Temporal lobe (tissue), 2 donors: ENCODE measurements around a stretch of chr3.

GRCh38 chr3:196609487-196609845, 30.0 kb upstream of the NRROS start:
- RAMPAGE, long total RNA: no peak

- RAMPAGE, long total RNA: no peak
Measured at GRCh38 chr3:196633713-196634680, 5.5 kb upstream of the NRROS start.

- RAMPAGE, long total RNA: no peak
Measured at GRCh38 chr3:196667146-196667630, 27.7 kb downstream of the NRROS start.

DNA sequence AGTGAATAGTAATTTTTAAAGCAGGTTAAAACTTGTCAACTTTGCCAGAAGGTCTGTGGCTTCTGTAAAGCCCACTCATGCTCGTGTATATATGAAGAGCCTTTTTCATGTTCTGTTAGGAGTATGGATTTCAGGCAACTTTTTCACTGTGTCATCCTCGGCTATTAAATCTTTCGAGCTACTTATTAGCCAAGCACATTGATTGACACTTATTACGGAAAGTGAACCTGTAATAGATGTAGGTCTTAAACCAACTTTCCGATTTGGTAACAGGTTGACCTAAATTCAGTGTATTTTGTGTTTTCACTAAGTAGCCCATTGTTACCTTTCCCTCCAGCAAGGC, 1.6 kb downstream of the PAK2 start:
- RAMPAGE, long total RNA: no peak

DNA sequence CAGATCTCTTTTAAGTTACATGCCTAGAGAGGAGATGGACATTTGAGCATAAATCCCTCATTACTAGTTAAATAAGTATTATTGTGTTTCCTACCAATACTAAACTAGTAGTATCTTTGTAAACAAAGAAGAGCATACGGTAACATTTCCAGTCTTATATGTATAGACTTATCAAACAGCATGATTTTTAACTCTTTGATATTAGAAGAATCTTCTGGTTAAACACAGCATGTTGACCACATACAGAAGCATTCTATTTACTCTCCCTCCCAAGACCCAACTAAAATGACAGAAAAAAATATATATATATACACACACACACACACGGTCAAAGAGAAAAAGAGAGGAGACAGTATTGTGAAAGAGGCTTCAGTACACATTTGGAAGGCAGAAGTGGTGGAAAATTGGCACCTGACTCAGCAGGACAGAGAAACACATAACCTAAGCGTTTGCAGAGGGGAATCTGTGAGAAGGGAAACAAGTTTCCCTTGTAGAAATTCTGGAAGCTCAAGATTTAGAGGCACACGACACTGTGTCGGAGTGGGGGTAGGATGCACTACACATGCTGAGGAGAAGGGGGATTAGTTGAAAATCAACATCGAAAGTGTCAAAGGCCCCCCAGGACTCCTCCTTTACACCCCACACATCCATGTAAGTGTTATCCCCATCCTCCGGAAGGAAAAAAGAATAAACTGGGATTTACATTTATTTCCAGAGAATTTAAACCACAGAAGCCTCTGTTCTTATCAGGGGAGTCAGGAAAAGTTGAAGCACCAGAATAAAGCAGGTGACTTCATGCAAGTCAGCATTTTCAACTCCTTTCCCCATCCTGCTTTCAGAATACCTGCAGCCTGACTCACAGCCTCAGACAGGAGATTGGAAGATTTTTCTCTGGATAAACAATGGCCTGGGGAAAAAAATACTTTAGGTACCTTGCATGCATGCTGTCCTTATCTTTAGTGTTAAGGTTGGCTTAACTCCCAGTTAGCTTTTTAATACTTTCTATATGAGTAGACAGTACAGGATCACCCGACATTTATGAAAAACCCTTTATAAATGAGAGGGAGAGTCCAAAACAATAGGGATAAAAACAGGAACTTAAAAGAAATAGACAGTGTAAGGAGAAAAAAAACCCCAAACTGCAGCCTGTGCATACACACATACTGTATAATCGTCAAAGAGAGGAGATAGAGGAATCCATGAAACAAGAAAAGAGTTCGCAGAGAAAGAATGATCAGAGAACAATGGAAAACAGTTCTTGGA, 53.3 kb downstream of the PAK2 start:
- RAMPAGE, long total RNA: no peak

DNA sequence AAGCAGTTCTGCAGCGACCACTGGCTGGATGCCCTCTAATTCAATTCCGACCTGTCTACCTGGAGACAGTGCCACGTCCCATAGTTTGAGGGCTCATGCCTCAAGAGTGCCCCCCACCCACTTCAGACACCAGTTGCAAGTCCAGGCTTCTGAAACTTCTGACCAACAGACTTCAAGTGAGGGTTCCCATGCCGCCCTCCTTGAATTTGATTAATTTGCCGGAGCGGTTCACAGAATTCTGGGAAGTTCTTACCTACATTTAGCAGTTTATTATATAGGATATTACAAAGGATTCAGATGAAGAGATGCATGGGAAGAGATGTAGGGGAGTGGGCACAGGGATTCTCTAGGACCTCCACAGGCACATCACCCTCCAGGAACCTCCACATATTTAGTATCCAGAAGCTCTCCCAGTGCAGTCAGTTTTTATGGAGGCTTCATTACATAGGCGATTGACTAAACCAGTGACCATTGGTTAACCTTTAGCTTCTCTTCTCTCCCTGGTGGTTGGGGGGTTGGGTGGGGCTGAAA, 36.9 kb downstream of the NCBP2 start:
- RAMPAGE, long total RNA: no peak

- RAMPAGE, long total RNA: no peak
Measured at GRCh38 chr3:196948112-196948793, 5.8 kb downstream of the NCBP2AS2 start.

DNA sequence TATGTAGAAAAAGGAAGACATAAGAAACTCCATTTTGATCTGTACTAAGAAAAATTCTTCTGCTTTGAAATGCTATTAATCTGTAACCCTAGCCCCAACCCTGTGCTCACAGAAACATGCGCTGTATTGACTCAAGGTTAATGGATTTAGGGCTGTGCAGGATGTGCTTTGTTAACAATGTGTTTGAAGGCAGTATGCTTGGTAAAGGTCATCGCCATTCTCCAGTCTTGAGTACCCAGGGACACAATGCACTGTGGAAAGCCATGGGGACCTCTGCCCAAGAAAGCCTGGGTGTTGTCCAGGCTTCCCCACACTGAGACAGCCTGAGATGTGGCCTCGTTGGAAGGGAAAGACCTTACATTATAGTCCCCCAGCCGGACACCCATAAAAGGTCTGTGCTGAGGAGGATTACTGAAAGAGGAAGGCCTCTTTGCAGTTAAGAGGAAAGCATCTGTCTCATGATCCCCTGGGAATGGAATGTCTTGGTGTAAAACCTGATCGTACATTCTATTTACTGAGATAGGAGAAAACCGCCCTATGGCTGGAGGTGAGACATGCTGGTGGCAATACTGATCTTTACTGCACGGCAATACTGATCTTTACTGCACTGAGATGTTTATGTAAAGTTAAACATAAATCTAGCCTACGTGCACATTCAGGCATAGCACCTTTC, 6.4 kb downstream of the PIGZ start:
- RAMPAGE, long total RNA: no peak

- RAMPAGE, long total RNA: no peak
Measured at GRCh38 chr3:196962753-196963149, 5.9 kb downstream of the PIGZ start.

DNA sequence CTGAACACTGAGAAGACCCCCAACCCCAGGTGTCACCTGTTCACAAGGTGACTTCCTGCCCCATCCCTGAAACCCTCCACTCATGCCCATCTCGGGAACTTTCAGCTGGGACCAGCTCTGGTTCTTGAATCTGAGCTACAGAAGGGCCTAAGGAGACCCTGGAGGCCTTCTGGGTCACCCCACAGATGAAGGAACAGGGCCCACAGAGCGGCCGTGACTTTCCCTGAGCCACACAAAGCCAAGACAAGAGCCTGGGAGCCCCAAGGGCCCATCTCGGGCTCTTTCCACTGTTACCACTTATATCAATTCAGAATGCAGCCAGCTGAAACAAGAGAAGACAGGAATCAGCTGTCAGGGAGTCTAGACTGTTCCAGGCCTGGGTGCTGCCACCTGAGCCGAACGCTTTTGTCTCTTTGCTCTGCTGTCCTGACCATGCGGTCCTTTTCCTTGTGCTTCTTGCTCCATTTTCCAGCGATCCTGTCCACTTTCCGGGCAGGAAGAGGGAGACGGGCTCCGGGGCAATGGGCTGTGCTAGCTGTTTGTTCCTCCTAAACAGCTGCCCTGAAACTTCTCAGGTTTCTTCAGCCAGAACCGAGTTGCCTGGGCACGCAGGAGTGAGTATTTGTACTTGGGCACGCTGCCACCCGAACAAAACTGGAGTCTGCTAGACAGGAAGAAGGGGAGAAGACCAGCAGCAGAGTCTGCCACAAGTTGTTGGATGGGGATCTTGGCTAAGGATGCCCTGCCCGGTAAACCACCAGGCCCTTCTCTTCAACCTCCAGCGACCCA, 28.0 kb upstream of the PIGZ start:
- RAMPAGE, long total RNA: no peak

DNA sequence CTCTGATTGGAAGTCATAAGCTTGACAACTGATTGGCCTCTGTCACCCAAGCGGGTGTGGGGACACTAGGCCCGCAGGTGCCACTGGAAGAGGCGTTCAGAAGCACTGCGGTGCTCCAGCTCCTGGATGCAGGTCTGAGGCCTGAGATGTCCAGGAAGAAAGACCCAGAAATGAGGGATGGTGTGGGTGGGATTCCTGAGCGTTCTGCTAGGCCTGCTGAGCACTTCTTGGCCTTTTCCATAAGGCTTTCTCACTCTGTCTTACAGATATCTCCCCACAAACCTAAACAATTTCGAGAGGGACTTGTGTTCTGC, 25.4 kb downstream of the MELTF start:
- RAMPAGE, long total RNA: no peak

DNA sequence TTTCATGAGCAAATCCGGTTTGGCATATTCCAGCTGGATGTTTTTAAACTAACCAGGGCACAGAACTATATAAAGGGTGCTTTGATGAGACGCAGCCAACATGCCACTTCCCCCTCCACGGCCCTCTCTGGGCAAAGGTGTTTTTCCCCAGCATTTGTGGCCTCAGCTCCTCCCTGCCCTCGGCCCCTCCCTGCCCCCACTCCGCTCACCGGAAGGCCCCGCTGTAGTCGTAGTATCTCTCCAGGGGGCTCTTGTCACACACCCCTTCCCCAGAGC, 6.9 kb downstream of the MELTF start:
- RAMPAGE, long total RNA: no peak

DNA sequence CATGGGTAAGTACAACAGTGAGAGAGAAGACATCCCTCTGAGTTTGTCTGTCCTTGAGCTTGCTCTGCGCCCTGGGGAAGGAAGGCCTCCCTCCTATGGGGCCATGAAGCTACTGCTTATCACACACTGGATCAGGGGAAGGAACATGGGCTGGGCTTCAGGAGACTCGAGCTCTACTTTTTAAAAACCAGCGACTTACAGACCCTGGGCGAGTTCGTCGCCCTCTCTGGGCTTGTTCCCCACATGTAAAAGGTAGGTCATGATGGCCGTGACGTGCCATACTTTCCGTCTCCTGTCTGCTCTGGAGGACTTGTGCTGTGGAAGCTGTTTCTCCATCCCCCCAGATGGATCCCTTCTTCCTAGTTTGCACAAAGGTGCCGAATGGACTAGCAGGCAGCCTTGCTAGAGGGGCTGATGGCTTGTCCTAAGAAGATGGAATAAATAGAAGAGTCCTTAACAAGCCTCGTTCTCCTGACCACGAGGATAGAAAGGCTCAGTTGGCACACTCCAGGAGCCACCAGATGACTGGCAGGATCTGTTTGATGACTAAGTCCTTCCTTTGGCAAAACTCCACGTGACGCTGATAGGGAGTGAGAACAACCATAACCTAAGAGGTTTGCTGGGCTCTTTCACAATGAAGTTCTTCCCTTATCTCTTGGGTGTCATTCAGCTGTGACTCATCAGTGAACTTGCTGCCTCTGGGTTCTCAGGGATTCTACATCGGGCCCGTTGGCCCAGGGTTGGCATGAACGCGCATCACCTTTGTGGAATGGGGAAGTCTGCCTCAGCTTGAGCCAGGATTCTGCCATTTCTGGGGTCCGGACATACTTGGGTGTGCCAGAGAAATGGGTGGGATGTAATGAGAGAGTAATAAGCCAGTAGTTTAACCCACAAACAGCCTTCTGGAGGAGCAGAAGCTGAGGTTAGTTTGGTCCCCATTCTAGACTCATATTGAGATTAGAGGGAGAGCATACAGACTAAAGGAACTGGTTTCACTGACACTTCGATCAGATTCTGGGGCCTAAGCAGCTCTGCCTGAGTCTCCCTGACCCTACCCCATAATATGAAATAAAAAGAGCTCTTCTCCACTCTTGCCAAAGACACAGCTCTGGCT, 1.7 kb upstream of the MELTF start:
- RAMPAGE, long total RNA: no peak

GRCh38 chr3:197038205-197038863, 8.7 kb upstream of the MELTF start:
- RAMPAGE, long total RNA: no peak

GRCh38 chr3:197065115-197066025, 35.8 kb upstream of the MELTF start:
- RAMPAGE, long total RNA: no peak

DNA sequence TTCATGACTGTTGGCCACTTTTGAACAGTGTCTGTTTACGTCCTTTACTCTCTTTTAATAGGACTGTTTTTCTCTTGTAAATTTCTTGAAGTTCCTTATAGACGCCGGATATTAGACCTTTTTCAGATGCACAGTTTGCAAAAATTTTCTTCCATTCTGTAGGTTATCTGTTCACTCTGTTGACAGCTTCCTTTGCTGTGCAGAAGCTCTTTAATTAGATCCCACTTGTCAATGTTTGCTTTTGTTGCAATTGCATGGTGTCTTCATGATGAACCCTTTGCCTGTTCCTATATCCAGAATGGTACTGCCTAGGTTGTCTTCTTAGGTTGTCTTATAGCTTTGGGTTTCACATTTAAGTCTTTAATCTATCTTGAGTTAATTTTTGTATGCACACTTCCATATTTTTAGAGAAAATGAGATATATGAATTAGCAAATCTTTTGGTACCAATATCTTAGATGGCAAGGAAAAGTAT, 127.9 kb downstream of the DLG1 start:
- RAMPAGE, long total RNA: no peak

DNA sequence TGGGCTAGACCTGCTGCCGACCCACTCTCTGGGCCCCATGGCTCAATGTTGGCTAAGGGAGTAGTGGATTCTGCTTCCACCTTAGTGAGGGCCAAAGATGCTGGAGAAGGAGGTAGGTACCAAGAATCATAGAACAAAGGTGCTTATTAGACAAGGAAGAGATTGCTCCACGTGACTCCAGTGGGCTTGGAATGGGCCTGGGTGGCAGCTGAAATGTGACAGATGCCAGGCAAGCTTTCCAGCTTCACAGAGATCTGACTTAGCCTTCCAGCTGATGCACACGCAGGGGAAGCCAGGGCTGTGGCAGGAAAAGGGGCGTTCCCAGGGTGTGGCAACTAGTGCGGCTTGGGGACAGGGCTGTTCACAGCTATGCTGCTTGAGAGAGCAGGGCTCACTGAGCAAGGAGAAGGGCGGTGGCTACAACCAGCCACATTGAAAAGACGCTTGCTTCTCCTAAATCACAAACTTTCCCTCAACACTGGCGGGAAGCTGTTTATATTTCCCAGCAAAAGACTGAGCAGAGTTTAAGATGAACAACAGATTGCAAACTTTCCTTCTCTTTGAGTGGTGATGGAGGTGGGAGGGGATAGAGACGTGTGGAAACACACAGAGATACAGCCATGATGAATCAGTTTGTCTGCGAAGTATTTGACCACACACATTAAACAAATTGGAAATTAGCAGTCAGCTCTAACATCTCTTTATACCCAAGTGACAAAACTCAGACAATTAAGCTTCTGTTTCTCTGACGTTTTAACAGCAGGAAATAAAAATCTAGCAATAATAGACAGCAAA, 127.6 kb downstream of the BDH1 start:
- RAMPAGE, long total RNA: no peak

DNA sequence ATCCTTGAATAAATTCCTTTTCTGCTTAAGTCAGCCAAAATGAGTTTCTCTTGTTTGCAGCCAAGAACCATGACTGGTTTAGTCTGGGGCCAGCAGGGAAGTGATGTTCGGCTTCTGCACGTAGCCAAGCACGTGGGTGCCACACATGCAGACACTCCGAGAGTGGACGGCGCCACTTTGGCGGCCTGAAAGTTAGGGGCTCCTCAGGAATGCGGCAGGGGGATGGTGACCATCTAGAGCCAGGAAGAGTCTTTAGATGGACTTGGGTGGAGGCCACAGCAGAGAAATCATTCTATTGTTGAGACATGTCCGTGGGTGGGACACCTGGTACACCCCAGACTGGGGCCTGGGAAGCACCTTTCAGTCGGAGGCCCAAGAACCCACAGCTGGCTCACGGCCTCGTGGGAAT, 60.9 kb downstream of the BDH1 start:
- RAMPAGE, long total RNA: no peak

- RAMPAGE, long total RNA: no peak
Measured at GRCh38 chr3:197501856-197502486, 53.8 kb downstream of the BDH1 start.

- RAMPAGE, long total RNA: no peak
Measured at GRCh38 chr3:197516451-197517557, 39.0 kb downstream of the BDH1 start.